ENCODE results near the genes ZNF595, CPLX1 and FGFRL1.

DNA sequence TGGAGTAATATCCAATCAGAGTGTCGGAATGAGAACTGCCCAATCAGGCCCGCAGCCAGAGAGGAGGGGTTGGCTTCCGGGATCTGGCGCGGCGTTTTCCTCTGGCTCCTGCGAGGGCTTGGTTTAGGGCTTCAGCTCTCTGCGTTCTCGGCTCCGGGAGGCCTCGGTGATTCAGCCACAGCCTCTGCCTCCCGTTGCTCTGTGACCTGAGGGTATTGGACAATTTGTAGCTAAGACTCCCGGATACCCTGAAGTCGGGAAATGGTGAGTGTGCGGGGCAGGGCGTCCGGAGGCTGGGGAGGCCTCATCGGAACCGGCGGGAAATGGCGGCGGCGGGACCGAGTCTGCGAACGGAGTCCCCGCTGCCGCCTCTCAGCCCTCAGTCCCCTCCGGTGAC is at the start of gene ZNF595:
ZNF595 (plus strand) TSS at position 94 of the 397 bp plus-strand sequence.
- RAMPAGE, long total RNA: no peak
- RRBS: 68% methylated on average over 17 of the region's 29 CpGs

- RAMPAGE, long total RNA: no peak
- RRBS: no CpG with 5 or more reads among the region's 4 CpGs
Observed at GRCh38 chr4:472839-473223, 26.1 kb downstream of the ZNF721 start.

GRCh38 chr4:702377-703175 is 3.1 kb upstream of the PCGF3 start:
- RAMPAGE, long total RNA: no peak
- RRBS: no CpG with 5 or more reads among the region's 16 CpGs

DNA sequence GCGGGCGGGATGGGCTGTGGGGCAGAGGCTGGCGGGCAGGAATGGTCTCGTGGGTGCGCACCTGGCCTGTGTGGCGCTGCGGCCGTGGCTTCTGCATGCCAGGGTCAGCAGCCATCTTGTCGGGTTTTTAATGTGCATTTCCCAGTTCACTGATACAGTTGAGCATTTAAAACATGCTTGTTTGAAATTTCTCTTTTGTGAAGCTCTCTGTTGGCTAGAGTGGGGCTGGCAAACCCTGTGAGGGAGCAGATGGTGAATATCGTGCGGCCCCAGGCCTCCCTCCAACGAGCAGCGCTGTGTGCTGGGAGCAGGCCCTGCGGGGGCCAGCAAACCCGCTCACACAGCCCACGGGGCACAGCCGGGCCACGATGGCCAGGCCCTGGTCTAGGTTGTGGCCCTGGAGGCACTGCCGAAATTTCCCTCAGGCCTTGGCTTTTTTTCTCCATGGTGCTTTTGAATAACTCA is 20.5 kb downstream of the PCGF3 start:
- RAMPAGE, long total RNA: no peak
- RRBS: no CpG with 5 or more reads among the region's 19 CpGs

GRCh38 chr4:768829-769713 is 56.9 kb downstream of the CPLX1 start:
- RAMPAGE, long total RNA: no peak
- RRBS: no CpG with 5 or more reads among the region's 23 CpGs

- RAMPAGE, long total RNA: no peak
- RRBS: no CpG with 5 or more reads among the region's 13 CpGs
Observed at GRCh38 chr4:769748-770568, 56.0 kb downstream of the CPLX1 start.

GRCh38 chr4:781517-781891 is 44.4 kb downstream of the CPLX1 start:
- RAMPAGE, long total RNA: no peak
- RRBS: 0% methylated on average over 3 of the region's 35 CpGs

- RAMPAGE, long total RNA: no peak
- RRBS: 35% methylated on average over 15 of the region's 59 CpGs
Observed at GRCh38 chr4:785653-786228, 40.2 kb downstream of the CPLX1 start.

DNA sequence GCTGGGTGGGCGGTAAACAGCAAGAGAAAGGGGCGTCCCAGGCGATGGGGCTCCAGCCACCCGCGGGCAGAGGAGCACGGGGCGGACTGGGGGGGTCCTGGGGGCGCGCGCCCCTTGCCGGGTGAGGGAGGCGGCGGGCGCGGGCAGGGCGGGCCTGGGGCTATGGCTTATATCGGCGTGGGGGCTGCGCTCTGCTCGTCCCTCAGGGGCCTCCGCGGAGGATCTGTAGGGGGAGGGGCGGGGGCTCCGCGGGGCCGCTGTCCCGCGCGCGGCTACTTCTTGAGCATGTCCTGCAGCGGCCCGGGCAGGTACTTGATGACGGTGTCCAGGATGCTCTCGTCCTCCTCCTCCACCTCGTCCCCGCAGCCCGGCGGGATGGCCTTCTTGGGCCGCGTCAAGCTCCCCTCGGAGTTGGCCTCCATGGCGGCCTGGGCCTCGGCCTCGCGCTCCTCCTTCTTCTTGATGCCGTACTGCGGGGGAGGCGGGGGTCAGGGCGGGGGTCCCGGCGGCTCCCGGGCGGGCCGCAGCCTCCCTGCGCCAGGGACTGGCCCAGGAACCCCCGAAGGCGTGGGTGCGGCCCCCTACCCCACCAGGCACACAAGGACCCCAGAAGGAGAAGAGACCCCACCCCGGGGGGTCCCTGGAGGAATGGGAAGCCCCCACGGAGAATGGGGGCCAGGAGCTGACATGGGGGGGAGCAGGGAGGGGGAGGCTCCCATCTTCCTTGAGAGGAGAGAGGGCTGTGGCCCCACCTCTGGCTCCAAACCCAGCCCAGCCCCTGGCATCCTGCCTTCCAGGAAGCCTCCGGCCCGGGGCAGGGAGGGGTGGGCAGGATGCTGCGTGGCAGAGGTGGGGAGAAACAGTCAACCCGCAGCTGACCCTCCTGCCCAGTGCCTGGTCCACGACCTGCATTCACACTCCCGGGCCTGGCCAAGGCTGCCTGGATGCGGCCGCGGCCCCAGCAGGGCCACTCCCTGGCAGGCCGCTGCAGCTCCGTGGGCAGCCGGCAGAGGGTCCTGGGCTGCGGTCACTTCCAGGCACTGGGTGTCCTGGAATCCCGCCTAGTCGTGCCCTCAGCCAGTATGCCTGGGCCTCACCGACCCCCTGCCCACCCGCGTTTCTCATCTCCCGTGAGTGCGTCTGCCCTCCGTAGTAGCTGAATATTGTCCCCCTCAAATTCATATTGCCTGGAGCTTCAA is 39.3 kb downstream of the CPLX1 start:
- RAMPAGE, long total RNA: no peak
- RRBS: 41% methylated on average over 14 of the region's 81 CpGs

- RAMPAGE, long total RNA: no peak
- RRBS: 5% methylated on average over 30 of the region's 93 CpGs
Observed at GRCh38 chr4:825852-826464, at the start of gene CPLX1. Gene CPLX1, minus strand, starts transcription at chr4:826129.

DNA sequence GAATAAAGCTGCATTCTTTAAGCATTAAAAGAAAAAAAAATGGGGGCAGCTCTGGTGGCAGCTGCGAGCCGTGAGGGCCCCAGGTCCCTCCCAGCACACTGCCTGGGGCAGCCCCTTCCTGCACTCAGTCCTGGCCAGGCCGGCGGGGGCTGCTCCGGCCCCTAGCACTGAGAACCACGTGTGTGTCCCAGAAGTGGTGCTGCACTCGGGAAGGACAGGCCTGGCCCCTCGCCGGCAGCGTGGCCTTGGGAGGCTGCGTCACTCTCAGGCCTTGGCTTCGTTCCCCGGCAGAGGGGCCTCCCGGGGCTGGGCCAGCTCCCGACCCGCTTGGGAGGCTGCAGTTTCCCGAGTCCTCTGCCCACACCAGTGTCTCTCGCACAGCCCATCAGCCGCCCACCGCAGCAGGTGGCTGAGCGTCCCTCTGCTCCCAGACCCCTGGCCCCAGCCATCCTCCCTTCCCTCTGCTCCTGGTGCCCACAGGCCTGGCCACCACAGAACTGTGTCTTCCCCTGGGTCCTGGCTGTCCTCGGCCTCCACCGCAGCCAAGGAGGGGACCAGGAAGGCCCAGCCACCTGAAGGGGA is 10.8 kb upstream of the CPLX1 start:
- RAMPAGE, long total RNA: no peak
- RRBS: 88% methylated on average over 9 of the region's 23 CpGs

DNA sequence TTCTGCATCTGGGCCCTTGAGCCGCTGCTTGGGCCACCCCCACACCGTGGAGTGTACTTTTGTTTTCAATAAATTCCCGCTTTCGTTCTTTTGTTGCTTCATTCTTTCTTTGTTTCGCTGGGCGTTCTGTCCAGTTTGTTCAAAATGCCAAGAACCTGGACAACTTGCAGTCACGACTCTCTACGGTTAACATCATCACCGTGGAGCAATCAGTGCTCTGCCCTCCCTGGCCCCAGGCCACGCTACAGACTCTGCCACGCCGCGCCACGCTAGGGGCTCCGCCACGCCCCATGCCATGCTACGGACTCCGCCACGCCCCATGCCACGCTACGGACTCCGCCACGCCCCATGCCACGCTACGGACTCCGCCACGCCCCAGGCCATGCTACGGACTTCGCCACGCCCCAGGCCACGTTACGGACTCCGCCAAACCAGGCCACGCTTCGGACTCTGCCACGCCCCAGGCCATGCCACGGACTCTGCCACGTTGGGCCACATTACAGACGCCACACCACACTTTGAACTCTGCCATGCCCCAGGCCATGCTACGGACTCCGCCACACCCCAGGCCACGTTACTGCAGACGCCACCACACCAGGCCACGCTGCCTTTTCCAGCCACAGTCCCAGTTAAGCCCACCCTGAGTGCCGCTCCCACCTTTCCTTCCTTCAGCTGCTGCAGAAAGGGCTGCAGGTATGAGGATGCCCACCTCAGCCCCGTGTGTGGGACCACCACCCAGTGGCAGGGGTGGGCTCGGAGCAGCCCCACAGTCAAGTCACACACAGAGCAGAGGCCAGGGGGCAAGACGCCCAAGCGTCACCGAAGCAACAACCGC is 26.7 kb downstream of the GAK start:
- RAMPAGE, long total RNA: no peak
- RRBS: no CpG with 5 or more reads among the region's 51 CpGs

GRCh38 chr4:924408-924860 is 7.7 kb downstream of the GAK start:
- RAMPAGE, long total RNA: no peak
- RRBS: 87% methylated on average over 4 of the region's 14 CpGs

GRCh38 chr4:958272-958810 is 15.0 kb downstream of the DGKQ start:
- RAMPAGE, long total RNA: no peak
- RRBS: no CpG with 5 or more reads among the region's 21 CpGs

DNA sequence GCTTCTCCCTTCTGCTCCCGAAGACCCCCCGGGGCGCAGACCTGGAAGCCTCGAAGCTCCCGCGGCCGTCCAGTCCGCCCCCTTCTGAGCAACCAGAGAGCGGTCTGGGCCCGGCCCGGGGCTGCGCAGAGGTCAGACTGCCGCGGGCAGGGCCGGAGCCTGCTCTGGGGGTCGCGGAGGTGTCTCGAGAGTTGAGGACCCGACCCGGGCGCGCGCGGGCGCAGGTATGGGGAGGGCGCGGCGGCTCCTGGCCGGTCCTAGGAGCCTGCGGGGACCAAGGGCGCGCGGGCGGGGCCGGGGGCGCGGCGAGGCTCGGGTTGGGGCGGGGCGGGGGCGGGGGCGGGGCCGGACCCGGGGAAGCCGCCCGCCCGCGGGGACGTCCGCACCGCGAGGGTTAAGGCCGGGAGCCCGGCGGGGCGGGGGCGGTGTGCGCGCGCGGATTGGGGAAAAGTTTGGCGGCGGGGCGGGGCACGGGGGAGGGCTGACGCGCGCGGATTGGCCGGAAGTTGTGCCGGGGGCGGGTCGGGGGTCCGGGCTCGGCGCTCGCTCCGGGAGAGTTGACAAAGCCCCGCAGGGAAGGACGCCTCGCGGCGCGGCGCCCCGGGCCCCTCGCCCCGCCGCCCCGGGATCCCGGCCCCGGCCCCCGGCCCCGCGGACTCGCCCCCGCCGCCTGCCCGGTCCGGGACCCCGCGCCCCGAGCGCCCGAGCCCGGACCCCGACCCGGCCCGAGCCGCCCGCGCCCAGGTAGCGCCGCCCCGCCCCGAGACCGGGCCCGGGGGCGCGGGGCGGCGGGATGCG is at the start of gene FGFRL1:
FGFRL1 (plus strand) TSS at position 554 of the 798 bp plus-strand sequence.
- RAMPAGE, long total RNA: no peak
- RRBS: 2% methylated on average over 76 of the region's 124 CpGs

DNA sequence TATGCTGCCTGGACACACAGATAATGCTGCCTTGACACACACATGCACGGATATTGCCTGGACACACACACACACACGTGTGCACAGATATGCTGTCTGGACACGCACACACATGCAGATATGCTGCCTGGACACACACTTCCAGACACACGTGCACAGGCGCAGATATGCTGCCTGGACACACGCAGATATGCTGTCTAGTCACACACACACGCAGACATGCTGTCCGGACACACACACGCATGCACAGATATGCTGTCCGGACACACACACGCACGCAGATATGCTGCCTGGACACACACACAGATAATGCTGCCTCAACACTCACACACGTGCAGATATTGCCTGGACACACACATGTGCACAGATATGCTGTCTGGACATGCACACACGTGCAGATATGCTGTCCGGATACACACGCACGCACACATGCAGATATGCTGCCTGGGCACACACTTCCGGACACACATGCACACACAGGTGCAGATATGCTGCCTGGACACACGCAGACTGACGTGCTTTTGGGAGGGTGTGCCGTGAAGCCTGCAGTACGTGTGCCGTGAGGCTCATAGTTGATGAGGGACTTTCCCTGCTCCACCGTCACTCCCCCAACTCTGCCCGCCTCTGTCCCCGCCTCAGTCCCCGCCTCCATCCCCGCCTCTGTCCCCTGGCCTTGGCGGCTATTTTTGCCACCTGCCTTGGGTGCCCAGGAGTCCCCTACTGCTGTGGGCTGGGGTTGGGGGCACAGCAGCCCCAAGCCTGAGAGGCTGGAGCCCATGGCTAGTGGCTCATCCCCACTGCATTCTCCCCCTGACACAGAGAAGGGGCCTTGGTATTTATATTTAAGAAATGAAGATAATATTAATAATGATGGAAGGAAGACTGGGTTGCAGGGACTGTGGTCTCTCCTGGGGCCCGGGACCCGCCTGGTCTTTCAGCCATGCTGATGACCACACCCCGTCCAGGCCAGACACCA is 14.7 kb downstream of the FGFRL1 start:
- RAMPAGE, long total RNA: no peak
- RRBS: 94% methylated on average over 4 of the region's 32 CpGs

GRCh38 chr4:1158949-1159740 is 13.2 kb downstream of the SPON2 start:
- RAMPAGE, long total RNA: no peak
- RRBS: no CpG with 5 or more reads among the region's 6 CpGs

- RAMPAGE, long total RNA: no peak
- RRBS: 7% methylated on average over 6 of the region's 24 CpGs
Observed at GRCh38 chr4:1207668-1208244, 35.4 kb upstream of the SPON2 start.

DNA sequence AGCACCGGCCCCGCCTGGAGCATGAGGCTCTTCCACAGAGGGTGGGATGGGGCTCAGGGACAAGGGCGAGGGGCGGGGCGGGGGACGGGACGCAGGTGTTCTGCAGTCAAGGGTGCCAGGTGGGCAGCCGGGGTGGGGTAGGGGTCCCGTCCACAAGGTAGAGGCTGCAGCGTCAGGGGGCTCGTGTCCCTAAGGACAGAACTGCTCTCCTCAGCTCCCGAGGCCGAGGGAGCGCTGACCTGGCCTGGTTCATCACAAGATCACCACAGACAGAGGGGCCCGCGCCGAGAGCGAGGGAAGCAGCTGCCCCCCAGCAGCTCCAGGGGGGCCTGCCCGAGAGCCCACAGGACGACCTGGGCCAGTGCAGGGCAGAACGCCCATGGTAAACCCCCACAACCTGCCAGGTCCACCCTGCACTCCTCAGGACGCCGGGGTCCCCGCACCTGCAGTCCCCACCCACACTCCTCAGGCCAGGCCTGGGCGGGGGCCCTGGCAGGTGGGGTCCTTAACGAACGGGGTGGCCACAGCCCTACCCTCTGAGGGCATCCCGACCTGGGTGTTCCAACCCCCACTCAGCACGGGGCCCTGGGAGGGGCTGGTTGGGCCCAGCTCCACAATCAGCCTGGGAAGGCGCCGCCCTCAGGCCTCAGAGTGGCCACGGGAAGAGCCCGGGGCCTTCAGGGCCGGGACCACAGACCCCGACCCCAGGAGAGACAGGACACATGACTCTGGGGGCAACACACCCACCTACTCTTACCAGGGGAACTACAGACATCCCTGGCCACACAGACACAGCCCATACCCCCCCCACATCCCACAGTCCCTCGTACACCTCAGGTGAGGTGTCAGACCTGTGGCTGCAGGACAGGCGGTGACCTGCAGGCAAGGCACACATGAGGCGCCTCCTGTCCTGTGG is 26.5 kb downstream of the CTBP1 start:
- RAMPAGE, long total RNA: no peak
- RRBS: no CpG with 5 or more reads among the region's 38 CpGs

DNA sequence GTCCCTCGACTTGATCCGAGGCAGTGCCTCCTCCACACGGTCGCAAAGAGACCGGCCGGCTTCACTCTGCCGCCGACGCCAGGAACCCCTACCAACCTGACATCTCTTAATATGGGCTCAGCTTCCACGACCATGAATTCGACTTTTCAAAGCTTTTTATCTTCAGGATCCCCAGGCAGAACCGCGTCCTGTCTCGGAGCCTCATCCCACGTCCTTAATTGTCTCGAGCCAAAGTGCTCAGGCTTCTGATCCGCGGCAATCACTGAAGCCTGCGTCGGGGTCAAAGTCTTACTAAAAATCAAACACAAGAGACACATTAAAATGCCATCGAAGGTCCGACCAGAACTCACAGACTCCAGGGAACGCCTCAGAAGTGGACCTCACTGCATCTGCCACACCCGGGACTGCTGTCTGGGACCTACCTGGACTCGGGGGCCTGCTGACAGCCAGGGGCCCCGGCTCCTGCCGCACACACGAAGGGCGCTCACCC is 7.7 kb downstream of the CTBP1 start:
- RAMPAGE, long total RNA: no peak
- RRBS: 49% methylated on average over 3 of the region's 29 CpGs

Measured in hepatocyte (in vitro differentiated cells and primary cell).